H1 (cell line): ENCODE measurements around a stretch of chr16.

GRCh38 chr16:85908111-85908815, 9.3 kb downstream of the IRF8 start:
- RRBS: no CpG with 5 or more reads among the region's 5 CpGs
CAGE:
- cytosol, long polyA plus RNA: no peak
- long polyA plus RNA: no peak
- nucleus, long polyA plus RNA: no peak

- RRBS: 96% methylated on average over 5 of the region's 19 CpGs
CAGE:
- cytosol, long polyA plus RNA: no peak
- long polyA plus RNA: no peak
- nucleus, long polyA plus RNA: no peak
Observed at GRCh38 chr16:85936457-85936975, 37.6 kb downstream of the IRF8 start.

DNA sequence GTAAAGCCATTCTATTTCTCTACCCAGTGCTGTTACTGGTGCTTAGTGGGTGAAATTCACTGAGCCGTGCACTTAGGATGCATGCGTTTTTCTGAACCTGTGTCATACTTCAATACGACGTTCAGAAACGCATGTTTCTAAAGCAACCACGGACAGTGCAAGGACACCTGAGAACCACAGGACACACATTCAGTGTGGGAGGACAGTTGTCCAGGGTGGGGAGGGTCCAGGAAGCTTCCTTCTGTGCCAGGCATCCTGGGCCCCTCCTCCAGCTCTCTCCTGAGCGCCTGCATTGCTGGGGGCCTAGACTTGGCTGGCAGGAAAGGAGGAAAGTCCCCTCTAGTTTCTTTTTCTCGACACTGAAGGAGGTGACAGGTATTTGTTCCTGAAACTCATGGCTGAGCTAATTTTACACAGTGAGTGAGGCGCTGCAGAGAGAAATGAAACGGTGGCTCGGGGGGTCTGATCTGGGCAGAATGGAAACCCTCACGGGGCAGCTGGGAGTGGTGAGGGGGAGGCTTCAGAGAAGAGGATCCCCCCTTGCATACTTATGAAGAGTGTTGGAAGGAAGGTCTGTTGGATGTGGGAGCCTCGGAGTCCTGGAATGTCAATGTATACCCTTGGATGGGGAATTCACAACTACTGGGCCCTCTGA, 89.9 kb downstream of the IRF8 start:
- RRBS: no CpG with 5 or more reads among the region's 13 CpGs
CAGE:
- cytosol, long polyA plus RNA: no peak
- long polyA plus RNA: no peak
- nucleus, long polyA plus RNA: no peak

- RRBS: no CpG with 5 or more reads among the region's 9 CpGs
CAGE:
- cytosol, long polyA plus RNA: no peak
- long polyA plus RNA: no peak
- nucleus, long polyA plus RNA: no peak
Observed at GRCh38 chr16:85994779-85995168, 95.8 kb downstream of the IRF8 start.

- RRBS: 67% methylated on average over 1 of the region's 17 CpGs
CAGE:
- cytosol, long polyA plus RNA: no peak
- long polyA plus RNA: no peak
- nucleus, long polyA plus RNA: no peak
Observed at GRCh38 chr16:85995752-85996272, 96.8 kb downstream of the IRF8 start.

DNA sequence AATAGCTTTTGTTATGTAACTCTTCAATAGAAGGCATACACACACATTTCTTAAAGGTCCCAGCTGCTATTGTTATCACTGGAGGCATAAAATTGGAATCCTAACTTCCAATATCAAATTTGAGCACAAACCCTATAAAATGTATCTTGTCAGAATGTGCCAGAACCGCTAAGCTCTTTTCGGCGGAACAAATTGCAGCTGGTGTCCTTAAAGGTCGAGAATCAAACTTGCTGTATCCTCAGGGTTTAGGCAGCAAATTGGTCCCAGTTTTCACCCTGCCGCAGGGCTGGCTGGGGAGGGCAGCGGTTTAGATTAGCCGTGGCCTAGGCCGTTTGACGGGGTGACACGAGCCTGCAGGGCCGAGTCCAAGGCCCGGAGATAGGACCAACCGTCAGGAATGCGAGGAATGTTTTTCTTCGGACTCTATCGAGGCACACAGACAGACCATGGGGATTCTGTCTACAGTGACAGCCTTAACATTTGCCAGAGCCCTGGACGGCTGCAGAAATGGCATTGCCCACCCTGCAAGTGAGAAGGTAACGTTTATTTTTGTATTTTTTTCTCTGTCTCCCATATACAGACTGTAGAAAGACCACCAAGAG, 297.0 kb downstream of the IRF8 start:
- RRBS: no CpG with 5 or more reads among the region's 18 CpGs
CAGE:
- cytosol, long polyA plus RNA: no peak
- long polyA plus RNA: no peak
- nucleus, long polyA plus RNA: no peak

GRCh38 chr16:86219552-86220026, 290.7 kb upstream of the FOXF1 start:
- RRBS: no CpG with 5 or more reads among the region's 16 CpGs
CAGE:
- cytosol, long polyA plus RNA: no peak
- long polyA plus RNA: no peak
- nucleus, long polyA plus RNA: no peak

GRCh38 chr16:86240747-86240946, 269.7 kb upstream of the FOXF1 start:
- RRBS: no CpG with 5 or more reads among the region's 2 CpGs
CAGE:
- cytosol, long polyA plus RNA: no peak
- long polyA plus RNA: no peak
- nucleus, long polyA plus RNA: no peak

DNA sequence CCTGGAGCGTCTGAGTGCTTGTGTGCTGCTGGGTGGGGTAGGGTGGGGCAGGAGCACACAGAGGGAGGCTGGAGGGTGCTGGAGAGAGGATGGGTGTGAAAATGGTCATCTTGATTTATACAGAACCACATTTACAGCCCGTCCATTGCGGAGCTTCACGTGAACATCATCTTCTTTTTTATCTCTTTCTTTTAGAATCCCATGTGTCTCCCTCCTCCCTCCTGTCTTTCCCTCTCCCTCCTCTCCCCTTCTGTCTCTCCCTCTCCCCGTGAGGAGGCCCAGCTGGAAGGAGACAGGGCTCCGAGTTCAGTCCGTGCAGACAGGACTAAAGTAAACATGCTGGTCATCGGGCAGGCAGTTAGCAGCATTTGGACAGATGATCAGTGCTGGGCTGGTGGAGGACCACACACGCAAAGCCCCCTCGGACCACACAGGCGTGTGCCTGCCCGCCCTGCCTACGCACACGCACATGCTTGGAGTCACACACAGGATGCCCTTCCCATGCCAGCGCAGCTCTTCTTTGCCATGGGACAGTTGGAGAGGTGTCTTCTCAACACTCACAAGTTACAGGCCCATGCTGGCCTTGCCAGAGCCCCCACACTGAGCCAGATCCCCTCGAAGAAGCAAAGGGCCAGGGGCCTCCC, 215.9 kb upstream of the FOXF1 start:
- RRBS: no CpG with 5 or more reads among the region's 16 CpGs
CAGE:
- cytosol, long polyA plus RNA: no peak
- long polyA plus RNA: no peak
- nucleus, long polyA plus RNA: no peak

DNA sequence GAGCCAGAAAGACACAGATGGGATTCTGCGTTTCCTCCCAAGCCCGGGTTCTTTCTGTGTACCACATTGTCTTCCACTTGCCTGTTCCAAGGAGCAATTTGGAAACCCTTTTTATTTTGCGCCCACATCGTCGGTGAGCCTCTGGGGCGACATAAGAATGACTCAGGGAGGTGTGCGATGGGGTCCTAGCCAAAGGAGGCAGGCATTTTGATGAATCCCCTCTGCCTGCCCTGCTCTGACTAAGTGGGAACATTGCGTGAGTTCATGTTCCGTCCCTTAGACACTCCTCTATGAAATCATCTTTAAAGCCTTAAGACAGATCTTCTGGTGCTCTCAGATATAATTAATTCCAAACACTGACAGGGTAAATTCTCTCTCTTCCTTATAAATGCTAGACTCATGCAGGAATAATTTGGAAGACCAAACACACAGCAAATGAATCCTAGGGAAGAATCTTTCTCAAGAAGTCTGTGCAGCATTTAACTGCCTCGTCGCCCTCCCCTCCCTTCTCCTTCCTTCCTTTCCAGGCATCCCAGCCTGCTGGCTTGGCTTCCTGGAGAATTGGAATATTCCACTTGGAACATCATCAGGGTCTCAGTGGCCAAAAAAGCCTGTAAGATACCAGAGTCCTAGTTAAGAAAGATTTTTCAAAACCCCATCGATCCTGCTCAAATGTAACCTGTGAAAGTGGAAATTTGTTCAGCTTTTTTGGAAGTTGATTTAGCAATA, 52.6 kb upstream of the FOXF1 start:
- RRBS: no CpG with 5 or more reads among the region's 12 CpGs
CAGE:
- cytosol, long polyA plus RNA: no peak
- long polyA plus RNA: no peak
- nucleus, long polyA plus RNA: no peak

GRCh38 chr16:86462144-86462615, 48.1 kb upstream of the FOXF1 start:
- RRBS: no CpG with 5 or more reads among the region's 10 CpGs
CAGE:
- cytosol, long polyA plus RNA: no peak
- long polyA plus RNA: no peak
- nucleus, long polyA plus RNA: no peak

DNA sequence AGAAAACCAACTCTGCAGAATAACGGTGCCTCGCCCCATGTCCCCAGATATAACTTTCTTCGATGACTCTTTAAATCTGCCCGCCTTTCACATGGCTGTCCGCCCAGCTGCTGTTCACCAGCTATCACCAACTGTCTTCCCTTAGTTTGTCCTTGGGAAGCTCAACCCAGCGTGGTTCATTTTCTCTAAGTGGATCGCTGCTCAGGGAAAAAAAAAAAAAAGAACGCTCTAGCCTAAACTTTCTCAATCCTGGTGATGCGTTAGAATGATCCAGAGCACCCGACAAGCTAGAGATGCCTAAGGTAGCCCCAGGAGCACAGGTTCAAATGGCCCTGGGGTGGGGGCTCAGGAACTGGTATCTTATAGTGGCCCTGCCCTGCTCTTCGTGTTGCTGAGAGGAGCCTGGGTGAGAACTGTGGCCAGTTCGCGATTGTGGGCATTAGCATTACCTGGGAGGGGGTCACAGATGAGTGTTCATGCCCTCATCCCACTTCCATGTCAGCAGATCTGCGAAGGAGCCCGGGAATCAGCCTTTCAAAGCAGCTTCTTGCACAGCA, 43.1 kb upstream of the FOXF1 start:
- RRBS: 93% methylated on average over 1 of the region's 15 CpGs
CAGE:
- cytosol, long polyA plus RNA: no peak
- long polyA plus RNA: no peak
- nucleus, long polyA plus RNA: no peak

- RRBS: 9% methylated on average over 5 of the region's 18 CpGs
CAGE:
- cytosol, long polyA plus RNA: no peak
- long polyA plus RNA: no peak
- nucleus, long polyA plus RNA: no peak
Observed at GRCh38 chr16:86502025-86502719, 8.2 kb upstream of the FOXF1 start.

- RRBS: 0% methylated on average over 4 of the region's 37 CpGs
CAGE:
- cytosol, long polyA plus RNA: no peak
- long polyA plus RNA: no peak
- nucleus, long polyA plus RNA: no peak
Observed at GRCh38 chr16:86516551-86517314, 6.4 kb downstream of the FOXF1 start.

DNA sequence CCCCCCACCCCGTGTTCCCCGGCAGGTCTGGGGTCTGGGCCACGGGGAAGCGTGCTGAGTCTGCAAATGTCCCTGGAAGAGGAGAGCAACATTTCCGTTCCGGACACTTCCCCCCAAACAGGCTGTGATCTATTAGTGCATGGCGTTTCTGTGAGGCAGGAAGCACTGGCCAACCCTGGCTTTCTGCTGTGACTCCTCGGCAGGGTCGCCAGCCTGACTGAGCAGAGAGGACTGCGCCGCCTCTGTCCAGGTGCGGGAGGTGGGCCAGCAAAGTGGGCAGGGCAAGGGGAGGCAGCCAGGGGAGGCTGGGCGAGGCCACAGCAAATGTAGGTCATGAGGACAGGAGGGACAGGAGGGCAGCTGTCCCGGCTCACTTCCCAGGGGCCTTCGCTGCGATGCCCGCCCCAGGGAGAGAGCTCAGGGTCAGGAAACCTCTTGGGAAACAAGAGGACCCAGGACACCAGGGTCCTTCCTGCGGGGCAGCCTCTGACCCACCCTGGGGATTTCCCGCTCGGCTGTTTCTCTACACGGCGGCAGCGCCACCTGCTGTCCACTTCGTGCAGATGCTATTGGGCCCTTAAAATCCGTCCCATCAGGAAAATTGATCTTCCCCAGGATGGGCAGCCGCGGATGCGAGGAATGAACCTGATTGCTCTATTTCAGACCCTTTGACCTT, 9.5 kb downstream of the FOXF1 start:
- RRBS: 66% methylated on average over 5 of the region's 28 CpGs
CAGE:
- cytosol, long polyA plus RNA: no peak
- long polyA plus RNA: no peak
- nucleus, long polyA plus RNA: no peak

DNA sequence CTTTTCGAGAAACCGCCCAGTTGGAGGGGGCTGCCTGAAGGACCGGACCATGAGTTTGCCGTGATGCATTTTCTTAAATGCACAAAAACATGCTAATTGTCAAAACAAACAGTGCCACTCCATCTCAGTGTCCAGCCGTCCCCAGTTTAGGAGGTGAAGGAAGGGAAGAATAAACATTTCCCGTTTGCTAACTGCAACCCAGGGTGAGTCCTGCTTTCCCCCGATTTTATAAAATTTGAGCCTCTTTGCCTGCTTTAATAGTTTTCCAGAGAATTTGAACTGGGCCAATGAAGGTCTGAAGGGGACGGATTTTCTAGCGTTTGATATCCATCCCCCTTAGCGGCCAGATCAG, 3.3 kb downstream of the FOXC2 start:
- RRBS: no CpG with 5 or more reads among the region's 10 CpGs
CAGE:
- cytosol, long polyA plus RNA: no peak
- long polyA plus RNA: no peak
- nucleus, long polyA plus RNA: no peak

DNA sequence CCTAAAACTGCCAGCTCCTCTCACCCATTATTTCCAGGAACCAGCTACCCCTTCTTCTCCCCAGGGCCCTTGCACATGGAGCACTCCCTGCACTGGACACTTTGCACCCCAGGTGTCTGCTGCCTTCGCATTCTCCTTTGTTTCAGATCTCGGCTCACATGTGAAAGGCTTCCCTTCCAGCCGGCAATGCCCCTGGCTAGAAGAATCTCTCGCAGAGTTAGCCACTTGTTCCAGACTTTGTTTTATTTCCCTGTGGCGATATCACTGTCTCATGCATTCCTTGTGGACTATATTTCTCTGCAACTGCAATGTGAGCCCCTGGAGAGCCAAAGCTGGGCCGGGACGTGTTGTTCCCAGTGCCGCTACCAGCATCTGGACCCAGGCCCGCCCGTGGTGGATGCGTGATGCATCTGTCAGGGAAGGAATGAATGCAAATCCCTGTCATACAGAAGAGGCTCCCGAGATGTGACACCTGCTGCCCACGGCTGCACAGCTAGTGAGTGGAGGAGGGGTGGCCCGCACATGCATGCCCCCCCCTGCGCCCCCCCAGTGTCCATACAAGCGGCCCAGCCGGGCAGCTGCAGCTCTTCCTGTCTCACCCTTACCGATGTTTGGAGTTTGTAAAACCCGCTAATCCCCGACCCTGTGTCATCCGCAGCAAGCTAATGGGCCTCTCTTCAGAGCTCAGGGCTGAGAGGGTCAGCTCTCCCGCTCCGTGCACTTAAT, 91.5 kb downstream of the FOXL1 start:
- RRBS: no CpG with 5 or more reads among the region's 23 CpGs
CAGE:
- cytosol, long polyA plus RNA: no peak
- long polyA plus RNA: no peak
- nucleus, long polyA plus RNA: no peak

DNA sequence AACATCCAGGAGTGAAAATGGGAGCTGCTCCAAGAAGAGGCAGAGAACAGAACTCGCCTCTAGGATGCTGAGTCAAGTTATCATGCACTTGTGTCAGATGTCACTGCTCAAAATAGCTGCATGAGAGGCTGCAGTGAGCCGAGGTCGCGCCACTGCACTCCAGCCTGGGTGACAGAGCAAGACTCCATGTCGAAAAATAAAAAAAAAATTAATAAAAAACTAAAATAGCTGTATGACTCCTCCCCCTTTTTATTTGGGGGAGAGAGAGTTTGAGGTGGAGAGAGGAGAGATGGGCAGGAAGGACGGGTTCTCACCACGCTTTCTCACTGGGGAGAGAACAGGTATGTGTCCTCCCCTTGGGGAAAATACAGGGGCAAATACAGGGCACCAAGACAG, 148.8 kb downstream of the FOXL1 start:
- RRBS: no CpG with 5 or more reads among the region's 7 CpGs
CAGE:
- cytosol, long polyA plus RNA: no peak
- long polyA plus RNA: no peak
- nucleus, long polyA plus RNA: no peak

DNA sequence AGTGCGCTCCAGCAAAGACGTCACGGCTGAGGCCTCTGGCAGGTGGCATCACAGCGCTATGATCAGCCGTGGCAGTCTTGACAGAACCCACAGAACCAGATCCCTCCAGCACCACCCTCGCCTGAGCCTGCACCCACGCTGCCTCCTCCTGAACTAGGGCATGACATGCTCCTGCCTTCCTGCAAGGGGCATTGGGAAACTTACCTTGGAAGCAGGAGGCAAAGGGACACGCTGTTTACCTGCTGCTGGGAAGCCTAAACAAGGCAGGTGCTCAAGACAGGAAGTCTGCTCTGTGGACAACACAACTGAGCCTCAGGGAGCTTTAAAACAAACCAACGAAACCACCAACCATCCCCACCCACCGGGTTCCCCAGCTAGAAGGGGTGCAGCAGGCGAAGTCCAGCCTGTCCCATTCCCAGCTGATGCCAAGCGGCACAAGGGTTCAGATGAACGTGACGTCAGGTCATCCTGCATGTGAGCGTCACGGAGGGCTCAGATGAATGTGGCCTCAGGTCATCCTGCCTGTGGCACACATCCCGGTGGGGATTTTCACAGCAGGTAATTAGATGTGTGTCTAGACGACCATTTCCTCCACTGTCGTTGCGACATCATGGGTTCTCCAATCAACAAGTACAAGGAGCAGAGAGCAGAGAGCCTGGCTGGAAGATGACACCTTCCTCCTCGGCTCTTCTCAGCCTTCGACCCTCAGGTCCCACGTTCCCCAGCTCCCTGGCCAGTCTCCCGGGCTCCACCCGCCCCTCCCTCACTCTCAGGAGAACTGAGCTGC, 246.3 kb downstream of the FOXL1 start:
- RRBS: no CpG with 5 or more reads among the region's 25 CpGs
CAGE:
- cytosol, long polyA plus RNA: no peak
- long polyA plus RNA: no peak
- nucleus, long polyA plus RNA: no peak

DNA sequence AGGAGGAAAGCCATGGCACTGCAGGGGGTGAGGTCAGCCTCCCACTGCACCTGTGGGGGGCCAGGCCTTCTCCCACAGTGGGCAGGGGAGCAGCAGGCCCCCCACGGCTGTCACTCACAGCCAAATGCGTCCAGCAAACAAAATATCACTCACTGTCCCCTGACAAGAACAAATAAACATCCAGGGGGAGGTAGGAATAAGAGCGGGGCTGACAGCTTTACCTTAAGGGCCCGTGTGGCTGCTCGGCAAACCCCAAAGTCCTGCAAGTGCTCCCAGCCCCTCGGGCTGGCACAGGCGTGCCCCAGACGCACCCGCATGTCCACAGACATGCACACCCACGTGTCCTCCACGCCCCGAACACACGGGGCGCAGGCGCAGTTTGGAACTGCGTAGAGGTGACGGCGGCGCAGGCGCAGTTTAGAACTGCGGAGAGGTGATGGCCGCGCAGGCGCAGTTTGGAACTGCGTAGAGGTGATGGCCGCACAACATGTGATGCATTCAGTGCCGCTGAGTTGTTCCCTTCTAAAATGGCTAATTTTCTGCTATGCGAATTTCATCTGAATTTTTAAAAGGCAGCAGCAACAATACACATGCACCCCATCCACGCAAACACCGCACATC, 291.2 kb downstream of the FOXL1 start:
- RRBS: no CpG with 5 or more reads among the region's 30 CpGs
CAGE:
- cytosol, long polyA plus RNA: no peak
- long polyA plus RNA: no peak
- nucleus, long polyA plus RNA: no peak